Metanephros (tissue), 2 donors: ENCODE results near the gene SAP30L.

GRCh38 chr5:154238798-154239592 is 48.5 kb downstream of the GALNT10 start:
- RAMPAGE, long total RNA: no peak

GRCh38 chr5:154373879-154374327 is 71.9 kb upstream of the SAP30L start:
- RAMPAGE, long total RNA: no peak

DNA sequence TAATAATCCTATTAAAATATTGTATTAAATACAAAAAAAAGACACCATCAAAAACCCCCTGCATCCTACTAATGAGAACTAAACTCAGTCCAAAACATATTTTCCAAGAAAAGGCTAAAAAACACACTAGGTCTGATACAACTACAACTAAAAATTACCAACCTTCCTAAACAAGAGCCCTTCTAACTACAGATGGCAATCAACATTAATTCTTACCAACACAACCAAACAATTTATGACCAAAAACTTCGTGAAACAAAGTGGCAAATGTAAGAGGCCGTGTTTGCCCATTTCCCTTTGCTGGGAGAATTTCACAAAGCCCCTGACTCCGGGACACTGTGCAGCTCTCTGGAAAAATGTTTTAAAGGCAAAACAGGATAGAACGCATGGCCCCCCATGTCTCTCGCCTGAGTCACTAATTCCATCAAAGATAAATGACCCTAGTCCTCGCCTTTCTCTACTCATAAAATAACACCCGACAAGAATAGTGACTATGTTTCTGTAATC is 55.9 kb upstream of the SAP30L start:
- RAMPAGE, long total RNA: no peak

GRCh38 chr5:154445239-154446238 is at the start of gene SAP30L:
TSS of gene SAP30L (plus strand) at chr5:154445997.
- RAMPAGE, long total RNA: no peak

DNA sequence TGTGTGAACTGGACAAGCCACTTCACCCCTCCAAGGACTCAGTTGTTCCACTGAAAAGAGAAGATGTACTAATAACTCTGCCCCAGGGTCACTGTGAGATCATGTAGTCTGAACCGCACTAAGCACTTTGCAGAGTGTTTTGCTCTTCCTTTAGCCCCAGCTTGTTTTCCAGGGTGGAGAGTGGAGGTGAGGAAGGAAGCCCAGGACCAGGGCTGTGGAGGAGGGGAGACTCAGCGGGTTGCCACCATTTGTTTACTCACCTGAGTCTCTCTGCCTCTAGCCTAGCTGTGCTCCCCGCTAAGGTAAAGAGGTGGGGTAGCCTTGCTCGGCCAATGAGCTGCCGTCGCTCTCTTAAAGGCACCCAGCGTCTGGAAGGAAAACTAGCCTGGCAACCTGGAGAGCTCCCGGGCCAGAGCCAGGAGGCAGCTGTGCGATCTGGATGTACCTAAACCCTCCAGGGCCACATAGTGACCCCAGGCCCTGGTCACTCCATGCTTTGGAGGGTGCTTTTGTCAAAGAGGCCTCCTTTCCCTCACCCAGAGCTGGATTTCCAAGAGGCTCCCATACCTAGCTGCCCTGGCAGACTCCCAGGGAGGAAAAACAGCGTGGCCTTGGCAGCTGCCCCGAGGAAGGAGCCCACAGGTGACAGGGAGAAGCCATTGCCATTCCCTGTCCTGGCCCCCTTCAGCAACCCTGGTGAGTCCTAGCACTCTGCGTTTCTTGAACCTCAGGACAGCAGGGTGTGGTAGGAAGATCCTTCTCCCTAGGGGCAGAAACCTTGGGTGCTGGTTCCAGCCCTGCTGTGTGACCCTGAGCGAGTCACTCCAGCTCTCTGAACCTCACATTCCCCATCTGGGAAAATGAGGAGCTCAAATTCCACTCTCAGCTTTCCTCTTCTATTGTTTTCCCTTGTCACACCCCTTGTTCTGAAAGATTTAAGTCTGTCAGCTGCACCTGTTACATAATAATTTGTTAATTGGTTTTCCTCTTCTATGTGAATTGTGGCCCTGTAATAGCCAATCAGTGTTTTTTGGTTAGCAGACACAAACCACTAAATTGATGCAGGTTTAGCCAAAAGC is 42.4 kb upstream of the LARP1 start:
- RAMPAGE, long total RNA: no peak

DNA sequence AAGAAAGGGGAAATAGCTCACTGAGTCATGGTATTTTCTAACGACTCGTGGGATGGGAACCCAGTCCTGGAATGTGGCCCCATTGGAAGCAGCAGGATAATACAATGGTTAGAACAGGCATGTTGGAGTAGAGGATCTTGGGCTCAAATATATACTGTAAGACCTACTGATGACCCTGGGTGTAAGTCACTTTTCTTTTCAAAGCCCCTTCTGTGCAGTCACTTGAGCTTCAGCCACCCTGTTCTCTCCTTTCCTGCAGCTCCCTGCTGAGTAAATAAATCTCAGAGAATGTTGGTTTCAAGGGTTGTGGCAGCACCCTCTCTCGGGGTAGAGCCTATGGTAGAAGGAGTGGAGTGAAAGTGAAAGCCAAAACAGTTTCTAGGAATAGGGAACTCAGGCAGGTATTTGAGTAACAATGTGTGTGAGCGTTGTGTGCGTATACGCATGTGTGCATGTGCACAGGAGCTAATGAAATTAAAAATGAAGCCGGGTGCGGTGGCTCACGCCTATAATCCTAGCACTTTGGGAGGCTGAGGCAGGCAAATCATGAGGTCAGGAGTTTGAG is 40.7 kb upstream of the LARP1 start:
- RAMPAGE, long total RNA: no peak

DNA sequence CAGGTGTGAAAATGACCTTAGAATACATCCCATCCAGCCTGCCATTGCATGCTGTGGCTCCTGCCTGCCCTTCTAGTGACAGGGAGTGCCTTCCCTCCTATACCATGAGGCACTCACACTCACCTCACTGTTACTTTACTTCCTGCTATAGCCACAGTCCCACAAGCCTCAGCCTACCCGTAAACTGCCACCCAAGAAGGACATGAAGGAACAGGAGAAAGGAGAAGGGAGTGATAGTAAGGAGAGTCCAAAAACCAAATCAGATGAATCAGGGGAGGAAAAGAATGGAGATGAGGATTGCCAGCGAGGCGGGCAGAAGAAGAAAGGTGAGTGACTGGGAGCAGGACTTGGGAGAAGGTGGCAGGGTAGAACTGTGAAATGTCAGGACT is 37.3 kb downstream of the LARP1 start:
- RAMPAGE, long total RNA: no peak

DNA sequence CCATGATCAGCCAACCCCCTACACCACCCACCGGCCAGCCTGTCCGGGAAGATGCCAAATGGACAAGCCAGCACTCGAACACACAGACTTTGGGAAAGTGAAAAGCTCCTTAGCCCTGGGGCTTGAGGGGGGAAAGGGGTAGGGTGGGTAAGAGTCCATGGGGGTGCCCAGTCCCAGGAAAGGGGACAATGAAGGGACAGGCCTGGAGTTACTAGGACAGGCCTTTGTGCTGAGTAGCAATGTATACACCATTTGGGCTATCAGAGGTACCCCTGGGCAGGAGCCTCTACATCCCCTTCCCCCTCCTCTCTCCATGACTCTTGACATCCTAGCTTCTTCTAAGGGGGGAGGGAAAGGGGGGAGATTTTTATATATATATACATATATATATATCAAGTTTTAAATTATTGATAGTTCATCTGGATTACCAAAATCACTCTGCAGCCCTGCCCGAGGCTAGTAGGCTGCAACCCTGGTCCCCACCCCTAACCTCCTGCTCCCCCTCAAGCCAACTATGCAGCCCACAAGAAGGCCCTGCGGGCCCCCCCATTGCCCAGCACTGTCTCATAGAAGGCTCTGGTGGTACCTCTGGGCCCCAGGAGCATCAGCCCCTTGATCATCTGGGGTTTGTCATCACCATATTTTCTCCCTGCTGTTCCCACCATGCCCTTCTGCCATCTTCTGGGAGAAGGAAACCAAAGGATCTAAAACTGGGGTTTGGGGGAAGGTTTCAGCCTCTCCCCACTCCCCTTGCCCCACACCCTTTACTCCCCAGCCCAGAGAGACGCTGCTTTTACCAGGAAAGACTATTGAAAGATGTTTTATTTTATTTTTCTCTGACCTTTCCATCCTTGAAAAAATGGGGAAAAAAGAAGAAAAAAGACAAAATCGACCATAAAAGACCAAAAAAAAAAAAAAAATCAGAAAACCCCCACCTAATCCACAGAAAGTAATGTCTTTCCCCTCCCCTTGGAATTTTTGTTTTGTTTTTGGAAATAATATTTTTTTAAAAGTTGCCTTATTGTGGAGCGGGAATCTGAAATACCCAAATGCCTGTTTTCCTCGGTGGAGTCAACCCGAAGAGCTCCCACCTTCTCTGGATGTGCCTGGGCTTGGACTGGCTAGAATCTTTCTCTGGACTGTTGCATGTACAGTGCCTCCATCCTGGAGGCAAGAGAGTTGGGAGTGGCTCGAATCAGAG is 36.0 kb downstream of the FAXDC2 start:
- RAMPAGE, long total RNA: no peak

DNA sequence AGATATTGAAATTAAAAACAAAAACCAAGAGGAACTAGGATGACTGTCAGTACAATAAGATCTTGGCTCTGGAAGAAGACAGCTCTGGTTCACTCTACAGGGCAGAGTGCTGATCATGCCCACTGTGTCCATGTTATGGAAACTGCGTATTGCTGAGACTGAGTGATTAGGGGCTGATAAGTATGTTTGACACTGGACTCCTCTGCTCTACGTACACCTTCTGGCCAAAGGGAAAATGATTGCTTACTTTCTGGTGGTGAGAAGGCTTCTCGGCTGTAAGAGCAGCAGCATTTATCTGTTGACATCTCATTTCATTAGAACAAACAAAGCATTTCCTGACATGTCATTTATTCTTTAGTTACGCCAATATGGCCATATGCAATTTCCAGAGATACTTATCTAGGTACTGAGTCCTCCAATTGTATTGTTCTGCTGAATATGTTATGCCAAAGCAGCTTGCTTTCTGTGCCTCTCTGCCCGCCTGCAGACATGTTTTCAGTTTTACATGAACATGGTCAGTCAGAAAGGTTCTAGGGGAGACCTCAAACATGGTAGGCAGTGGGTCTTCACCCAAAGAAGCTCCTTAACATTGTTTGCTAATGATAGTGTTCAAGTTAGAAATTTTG is 5.6 kb downstream of the FAXDC2 start:
- RAMPAGE, long total RNA: no peak

DNA sequence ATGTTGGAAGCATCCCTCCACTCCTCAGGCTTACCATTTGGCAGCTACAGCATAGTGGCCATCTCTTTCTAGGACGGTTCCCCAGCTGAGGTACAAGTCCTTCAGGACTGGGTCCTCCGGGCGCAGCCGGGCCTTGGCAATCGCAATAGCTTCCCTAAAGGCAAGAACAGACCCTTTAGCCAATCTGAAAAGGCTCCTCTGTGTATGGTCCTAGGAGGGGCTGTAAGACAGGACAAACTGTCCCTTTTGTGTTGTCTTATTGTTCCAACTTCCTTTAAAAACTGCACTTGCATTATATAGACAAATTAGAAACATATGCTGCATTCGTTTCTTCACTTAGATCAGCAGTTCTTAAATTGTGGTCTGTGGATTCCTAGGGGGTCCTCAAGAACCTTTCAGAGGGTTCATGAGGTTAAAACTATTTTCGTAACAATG is 38.8 kb downstream of the GEMIN5 start:
- RAMPAGE, long total RNA: no peak

GRCh38 chr5:155732829-155733422 is 594.0 kb upstream of the SGCD start:
- RAMPAGE, long total RNA: no peak

GRCh38 chr5:156449334-156449644 is 122.3 kb downstream of the SGCD start:
- RAMPAGE, long total RNA: no peak

- RAMPAGE, long total RNA: no peak
These were observed 30.0 kb upstream of the PPP1R2B start for GRCh38 chr5:156820052-156820528.

DNA sequence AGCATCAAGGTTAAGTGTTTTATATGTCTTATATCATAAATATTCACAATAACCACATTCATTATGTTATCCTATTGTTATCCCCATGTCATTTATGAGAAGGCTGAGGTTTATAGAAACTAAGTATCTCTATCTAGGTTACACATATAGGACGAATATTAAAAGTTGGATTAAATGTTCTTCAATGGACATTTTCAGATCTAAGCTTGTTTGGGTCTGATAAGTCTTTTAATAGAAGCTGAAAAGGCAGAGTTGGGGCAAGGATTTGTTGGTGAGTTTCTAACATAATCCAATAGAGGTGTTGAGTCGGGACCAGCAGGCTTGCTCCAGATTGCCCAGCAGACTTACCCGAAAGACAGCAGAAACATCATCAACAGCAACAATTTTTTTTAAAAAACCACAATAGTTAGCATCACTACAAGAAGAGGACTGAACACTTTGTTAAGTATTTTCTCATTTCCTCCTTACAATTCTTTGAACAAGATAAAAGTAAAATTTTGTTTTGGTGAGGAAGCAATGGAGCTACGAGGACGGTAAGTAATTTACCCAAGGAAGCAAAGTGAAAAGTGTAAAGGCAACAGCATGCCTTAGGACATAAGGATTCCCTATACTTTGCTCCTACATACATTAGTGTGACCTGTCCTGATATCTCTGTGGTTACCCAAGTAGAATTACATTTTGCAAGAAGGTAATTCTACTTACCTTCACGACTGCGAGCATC is 13.0 kb downstream of the ITK start:
- RAMPAGE, long total RNA: no peak

DNA sequence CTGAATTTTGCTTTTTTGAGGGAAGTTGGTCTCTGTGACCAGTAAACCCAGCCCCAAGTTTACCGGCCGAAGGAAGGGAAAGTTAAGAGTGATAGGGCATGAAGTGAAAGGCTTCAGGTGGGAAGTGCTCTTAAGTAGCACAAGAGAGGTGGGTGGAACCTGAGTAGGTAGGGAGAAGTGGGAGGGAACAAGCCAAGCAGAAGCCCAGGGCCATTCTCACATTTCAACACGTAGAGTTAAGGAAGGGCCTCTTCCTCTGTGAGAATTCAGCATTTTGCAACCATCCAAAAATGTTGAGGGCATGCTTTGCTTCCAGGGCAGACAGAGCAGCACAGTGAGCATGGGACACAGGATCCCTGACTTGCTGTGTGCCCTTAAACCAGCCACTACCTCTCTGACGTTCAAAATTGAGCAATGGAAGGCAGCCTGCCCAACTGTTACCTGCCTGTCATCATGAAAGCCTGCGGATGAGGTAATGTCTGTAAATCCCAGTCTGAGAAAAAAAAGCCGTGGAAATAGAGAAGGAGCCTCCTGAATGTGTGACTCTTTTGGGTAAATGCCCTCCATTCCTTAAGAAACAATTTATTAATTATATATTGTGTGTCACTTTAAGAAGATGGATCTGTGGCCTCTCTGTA is 3.3 kb downstream of the CYFIP2 start:
- RAMPAGE, long total RNA: start-site peak on the plus strand centred at position 238 of the sequence, 63 bp wide, 89 and 36 reads in 2 replicates

DNA sequence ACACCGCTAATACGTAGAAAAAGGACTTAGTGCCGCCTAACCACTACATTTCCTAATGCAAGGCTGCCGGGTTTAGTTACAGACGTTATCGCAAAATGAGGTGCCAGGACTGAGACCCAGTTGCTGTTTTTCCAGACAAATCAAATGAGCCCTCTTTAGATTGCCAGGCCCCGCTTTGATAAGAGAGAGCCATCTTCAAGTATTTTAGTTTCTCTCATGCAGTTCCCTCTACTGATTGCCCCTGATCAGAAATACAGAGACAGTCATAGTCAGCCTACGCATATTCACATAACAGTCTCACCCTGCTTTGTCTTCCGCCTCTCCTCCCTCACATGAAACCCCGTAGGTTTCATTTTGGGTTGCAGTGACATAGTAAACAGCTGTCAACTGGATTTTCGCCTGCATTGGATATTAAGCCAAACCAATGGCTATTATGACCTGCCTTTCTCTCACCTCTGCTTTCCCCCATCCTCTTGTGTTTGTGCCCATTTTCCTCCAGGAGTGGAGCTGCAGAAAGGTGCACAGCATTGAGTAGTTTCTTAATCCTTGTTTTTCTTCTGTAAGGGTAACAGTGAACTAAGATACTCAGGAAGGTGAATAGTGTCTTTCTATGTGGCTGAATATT is 968 bp downstream of the FNDC9 start:
- RAMPAGE, long total RNA: no peak

- RAMPAGE, long total RNA: no peak
These were observed 36.7 kb downstream of the NIPAL4 start for GRCh38 chr5:157496699-157497184.

DNA sequence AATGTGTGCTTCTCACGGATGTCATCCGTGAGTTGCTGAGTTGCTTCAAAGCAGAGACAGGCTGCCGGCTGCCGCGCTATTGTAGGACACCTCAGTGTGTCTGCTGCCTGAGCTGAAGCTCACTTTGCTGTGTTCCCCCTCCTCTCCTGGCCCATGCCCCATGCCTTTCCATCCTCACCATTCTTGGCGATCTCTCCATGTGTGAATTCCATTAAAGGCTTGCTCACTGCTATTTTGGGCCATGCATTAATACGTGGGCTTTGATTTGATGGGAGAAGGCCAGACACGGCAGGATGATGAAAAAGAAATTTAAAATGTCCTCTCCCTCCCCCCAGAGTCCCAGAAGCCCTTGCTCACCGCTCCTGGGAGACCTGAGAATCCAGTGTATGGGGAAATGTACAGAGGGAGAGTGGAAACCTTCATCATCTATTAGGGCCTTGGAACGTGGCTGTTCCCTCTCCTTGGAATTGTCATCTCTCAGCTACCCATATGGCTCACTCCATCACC is 14.4 kb downstream of the ADAM19 start:
- RAMPAGE, long total RNA: no peak

- RAMPAGE, long total RNA: no peak
These were observed 11.5 kb downstream of the ADAM19 start for GRCh38 chr5:157563727-157564765.

DNA sequence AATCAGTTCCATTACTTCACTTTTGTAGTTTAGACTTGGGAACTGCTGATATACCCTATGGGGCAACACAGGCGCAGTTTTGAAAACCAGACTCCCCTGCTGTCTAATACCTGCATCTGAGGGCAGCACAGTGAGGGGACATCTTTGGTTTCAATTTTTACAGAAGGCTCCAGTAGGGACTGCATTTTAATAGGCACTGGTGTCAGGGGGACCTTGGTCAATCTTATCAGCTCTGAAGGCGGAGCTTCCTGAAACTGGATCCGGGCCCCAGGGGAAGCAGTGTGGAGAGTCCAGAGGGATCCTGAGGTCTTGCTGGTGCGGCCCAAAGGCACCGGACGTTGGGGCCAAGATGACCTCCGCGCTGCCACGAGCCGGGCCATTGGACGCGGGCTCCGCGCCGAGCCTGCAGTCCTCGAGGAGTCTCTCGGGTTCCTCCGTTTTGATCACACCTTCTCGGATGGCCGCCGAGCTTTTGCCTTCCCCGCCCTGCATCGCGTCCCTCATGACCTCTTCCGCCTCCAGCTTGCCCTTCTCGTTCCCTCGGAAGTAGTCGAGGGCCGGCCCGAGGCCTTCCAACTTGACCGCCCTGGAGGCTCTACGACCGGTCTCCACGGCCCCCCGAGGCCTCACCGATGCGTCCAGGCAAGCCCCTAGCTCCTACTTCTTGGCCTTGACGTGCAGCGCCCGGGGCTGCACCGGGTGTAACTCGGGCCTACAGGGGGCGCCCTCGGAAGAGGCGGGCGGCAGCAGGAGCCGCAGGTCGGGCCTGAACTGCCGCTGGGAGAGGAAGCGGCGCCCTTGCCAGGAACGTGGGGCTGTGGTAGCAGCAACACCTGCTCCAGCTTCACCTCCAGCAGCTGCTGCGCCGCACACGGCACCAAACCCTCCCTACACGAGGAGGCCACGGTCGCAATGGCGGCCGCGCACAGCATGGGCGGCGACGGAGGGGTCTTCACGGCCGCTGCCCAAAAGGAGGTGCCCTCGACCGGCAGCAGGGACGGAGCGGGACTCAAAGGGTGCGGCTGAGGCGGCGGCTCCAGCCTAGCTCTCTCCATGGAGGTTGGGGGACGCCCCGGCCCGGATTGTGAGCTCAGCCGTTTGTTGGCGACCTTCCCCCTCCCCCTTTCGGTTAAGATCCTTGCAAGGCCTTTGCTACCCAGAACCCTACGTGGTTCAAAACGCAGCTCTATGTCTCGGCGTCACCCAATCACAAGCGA is 18.9 kb downstream of the C5orf52 start:
- RAMPAGE, long total RNA: no peak